ENCODE results near the genes LLGL2 and MYO15B.

DNA sequence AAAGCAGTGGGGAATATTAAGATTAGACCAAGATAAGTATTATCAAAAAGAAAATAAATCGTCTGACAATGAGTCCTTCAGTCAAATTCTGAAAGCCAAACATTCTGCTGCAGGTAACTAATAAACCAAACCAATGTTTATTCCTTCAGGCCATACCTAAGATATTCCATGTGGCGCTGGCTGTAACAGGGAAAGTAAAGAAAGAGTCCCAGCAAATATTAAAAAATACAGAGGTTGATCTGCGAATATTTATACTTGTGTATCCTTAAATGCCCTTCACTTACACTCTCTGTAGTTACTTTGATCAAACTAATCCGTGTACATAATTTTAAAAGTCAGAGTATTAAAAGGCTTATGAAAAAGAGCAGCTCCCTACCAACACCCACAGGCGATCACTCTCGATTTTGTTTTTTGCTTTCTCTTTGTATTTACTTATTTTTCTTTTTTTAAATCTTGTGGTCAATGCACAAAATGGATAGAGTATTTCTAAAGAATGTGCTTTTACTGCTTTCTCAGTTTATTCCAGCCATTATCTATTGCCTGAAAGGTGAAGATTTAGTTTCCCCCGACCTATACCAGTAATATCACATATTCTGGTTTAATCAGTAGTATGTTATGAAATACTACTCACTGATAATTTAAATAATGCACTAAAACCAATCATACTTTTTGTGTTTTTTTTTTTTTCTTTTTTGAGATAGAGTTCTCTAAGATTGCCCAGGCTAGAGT lies 10.1 kb downstream of the GRB2 start:
- PRO-cap: no peak

DNA sequence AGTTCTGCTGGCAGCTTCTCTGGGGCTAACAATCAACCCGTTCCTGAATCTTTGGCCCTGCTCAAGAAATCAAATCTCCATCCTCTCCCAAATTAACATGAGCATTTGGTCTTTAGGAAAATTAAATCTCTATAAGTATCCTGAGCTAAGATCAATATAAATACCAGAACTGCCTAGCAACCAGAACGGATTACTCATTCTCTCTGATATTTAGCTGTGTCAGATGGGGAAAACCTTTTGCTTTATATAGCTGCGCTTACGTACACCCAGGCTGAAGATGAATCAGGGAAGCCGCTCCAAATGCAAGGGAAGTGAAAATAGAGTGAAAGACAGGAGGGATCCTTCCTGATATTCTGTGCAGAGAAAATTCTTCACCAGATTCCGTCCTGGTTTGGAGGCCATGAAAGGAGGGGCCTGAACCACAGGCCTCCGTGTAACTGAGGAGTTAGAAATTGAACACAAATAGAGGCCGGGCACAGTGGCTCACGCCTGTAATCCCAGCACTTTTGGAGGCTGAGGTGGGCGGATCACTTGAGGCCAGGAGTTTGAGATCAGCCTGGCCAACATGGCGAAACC lies 23.4 kb upstream of the GRB2 start:
- PRO-cap: no peak

- PRO-cap: no peak
Observed at GRCh38 chr17:75430372-75430912, 25.0 kb upstream of the GRB2 start.

DNA sequence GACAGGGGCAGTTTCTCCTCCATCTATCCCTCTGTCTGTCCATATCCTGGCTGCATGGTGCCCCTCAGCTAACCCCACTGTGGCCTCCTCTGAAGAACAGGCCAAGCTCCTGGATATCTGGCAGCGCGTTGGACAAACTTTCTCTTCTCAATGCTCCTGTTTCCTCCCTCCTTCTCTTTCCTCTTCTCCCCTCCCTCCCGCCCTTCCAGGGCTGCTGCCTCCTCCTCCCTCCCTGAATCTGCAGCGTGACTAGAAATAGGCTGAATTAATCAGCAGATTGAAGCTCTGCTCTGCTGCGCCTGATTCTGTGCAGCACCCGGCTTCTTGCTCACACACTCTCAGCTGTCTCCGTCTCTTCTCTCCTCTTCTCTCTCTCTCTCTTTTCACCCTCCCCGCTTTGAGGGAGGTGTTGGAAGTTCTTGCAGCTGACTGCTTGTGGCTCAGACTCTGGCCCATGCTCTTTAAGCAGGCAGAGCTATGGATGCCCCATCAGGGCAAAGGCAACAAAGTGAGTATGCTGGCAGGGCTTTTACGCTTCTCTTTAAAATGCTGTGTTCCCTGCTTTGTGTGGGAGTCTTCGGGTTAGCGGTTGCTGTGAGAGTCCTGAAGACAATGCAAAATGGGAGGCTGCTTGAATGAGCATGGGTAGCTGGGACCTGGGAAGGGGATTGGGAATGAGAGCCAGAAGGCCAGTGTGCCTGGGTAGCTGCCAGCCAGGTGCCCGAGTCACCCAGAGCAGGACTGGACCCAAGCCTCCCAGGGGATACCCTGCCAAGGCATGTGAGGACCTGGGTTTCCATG lies 20.0 kb downstream of the TMEM94 start:
- PRO-cap: no peak

DNA sequence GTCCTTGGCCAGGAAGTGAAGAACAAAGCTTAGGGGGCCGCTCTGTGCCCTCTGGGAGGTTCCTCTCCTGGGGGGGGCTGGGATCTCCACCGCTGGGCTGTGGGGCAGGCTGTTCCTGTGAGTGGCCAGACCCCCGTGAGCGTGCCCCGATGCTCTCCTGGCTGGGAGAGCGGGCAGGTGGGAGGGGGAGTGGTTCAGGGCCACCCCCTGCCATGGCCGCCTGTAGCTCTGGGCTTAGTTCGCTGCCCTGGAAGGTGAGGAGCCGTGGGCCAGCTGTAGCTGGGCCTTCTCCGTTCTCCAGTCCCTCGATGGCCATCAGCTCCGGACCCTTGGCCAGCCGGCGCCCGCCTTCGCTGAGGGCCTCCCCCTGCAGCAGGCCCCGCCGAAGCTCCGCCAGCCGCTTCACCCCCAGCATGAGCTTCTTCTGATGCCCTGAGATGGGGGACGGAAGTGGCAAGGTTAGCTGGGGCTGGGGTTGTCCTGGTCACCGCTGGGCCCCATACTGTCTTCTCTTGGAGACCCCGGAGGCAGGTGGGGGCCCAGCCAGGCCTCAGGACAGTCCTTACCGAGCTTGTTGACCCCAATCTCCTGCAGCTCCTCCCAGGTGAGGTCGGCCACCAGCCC lies 12.4 kb downstream of the CASKIN2 start:
- PRO-cap: no peak

- PRO-cap: unidirectional peak, plus-strand start at chr17:75514993
Observed at GRCh38 chr17:75514751-75515195, 564 bp downstream of the CASKIN2 start.

DNA sequence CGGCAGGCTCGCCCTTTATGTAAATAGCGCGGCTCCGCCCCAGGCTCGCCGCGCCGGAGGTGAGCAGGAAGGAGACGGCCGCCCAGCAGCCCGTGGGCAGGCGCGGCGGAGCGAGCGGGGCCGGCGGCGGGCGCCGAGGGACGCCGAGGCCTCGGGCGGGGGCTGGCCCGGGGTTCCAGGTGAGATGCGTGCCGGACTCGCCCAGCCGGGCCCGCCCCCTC lies at the start of gene LLGL2:
TSS of gene LLGL2 (plus strand) at position 51 of the 221 bp plus-strand sequence.
- PRO-cap: bidirectional peak, plus-strand start at position 51 of the sequence, minus-strand start outside the sequence

DNA sequence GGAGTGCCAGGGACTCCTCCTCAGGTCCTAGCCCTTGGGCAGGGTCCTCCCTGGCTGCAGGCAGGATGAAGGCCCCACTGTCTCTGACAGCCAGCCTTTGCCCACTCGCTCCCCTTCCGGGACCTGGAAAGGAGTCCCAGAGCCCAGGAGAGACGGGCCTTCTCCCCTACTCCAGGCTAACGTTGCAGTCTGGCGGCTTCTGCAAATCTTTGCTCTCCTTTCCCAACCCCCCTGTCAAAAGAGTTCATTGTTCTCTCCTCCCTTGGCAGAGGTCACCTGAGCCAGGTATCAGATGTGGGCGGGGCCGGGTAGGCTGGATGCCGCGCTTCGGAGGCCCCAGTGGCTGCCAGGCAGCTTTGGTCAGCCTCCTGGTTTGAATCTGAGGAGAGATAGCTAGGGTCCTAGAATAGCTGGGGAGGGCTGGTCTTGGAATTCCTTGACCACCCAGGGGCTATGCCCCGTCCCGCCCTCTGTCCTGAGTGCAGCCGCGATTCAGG lies 24.3 kb downstream of the LLGL2 start:
- PRO-cap: no peak

- PRO-cap: no peak
Observed at GRCh38 chr17:75565024-75565565, 22.5 kb upstream of the MYO15B start.

DNA sequence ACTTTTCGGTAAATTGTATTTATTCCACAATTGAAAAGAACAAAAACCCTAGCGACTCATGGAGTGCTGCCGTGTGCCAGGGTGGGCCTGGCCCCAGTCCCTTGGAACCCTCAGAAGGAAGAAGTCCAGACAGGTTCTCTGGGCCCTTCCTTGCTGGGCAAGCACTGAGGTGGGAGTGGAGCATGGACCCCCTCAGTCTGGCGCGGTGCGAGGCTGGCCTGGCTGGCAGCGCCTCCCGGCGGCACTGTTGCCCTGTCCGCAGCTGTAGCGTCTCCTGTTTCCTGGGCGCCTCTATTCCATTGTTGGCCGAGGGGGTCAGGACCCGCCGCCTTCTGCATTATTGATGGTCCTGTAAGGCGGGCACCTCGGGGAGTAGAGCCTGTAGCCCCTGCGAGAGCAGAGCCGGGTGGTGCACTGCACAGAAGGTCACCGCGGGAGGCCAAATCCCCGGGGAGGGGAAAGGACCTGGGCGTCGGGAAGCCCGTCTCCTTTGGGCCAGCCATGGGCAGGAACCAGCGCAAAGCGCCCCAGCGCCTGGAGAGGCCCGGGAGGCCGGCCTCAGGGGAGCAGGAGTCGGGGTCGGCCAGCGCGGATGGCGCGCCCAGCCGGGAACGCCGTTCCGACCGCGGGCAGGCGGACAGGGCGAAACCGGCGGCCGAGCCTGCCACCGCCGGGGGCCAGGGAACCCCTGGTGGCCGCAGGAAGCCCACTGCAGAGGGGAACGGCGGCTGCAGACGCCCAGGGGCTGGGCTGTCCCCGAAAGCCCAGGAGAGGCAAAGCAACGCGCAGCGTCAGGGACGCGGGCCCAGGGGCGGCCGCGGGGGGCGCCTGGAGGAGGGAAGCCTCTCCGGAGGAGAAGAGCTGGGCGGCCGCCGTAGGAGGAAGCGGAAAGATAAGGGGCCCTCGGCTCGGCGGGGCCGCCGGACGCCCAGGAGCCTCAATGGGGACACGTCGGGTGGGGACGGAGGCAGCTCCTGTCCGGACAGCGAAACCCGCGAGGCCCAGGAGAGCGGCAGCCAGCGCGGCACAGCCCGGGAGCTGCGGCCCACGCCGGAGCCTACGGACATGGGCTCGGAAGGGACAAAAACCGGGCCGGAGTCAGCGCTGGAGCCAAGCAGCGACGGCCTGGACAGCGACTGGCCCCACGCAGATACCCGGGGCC lies at the start of gene MYO15B:
TSS of gene MYO15B (plus strand) at position 244 of the 1,162 bp plus-strand sequence.
- PRO-cap: no peak

DNA sequence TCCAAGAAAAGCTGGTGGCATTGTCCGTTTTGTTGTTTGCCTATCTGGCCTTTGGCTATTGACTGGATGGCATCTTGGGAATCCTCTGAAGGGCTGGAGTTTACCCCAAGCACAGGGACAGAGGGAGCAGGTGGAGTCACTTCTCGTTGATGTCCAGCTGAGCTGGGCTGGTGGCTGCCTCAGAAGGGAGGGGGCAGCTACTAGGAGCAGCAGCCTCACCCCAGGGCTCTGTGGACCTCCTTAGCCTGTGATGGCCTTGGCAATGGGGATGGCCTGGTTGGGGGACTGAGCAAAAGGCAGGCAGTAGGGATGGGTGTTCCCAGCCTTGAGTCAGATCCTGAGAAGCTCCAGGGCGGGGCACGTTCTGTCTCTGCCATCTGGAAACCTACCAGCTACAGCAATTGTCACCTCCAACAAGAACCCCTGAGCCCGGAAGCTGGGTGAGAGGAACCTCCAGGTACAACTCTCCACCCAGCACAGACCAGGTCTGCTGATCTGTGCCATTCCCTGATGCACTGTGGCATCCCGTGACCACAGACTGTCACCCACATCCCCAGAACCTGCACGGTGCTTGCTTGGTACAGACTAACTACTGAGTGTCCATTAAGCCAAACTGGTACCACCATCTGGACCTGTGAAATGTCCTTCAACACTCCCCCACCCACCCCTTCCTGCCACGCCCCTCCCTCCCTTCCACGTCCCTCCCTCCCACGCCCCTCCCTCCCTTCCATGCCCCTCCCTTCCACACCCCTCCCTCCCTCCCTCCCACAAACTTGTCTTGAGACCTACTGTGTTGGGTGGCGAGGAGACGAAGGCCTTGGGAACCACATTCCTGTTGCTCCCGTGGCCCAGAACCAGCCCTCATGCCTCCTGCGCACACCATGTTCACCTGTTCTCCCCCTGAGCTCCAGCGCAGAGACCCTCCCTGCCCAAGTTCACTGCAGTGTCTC lies 16.5 kb downstream of the MYO15B start:
- PRO-cap: no peak

DNA sequence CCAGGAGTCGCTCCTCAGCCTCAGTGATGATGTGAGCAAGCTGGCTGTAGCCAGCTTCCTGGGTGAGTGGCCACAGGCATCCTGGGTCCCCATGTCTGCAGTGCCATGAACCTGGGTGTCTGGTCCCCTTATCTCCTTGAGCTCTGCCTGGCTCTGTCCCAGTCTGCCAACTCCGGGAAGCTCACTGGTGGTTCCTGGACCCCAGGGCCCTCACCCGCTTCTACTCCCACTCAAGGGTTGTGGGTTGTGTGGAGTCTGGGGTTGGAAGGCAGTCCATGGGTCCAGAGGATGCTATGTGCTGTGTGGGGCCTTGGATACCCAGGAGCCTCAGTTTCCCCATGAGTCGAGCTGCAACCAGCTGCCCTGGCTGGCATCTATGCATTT lies 11.7 kb upstream of the SMIM5 start:
- PRO-cap: no peak

DNA sequence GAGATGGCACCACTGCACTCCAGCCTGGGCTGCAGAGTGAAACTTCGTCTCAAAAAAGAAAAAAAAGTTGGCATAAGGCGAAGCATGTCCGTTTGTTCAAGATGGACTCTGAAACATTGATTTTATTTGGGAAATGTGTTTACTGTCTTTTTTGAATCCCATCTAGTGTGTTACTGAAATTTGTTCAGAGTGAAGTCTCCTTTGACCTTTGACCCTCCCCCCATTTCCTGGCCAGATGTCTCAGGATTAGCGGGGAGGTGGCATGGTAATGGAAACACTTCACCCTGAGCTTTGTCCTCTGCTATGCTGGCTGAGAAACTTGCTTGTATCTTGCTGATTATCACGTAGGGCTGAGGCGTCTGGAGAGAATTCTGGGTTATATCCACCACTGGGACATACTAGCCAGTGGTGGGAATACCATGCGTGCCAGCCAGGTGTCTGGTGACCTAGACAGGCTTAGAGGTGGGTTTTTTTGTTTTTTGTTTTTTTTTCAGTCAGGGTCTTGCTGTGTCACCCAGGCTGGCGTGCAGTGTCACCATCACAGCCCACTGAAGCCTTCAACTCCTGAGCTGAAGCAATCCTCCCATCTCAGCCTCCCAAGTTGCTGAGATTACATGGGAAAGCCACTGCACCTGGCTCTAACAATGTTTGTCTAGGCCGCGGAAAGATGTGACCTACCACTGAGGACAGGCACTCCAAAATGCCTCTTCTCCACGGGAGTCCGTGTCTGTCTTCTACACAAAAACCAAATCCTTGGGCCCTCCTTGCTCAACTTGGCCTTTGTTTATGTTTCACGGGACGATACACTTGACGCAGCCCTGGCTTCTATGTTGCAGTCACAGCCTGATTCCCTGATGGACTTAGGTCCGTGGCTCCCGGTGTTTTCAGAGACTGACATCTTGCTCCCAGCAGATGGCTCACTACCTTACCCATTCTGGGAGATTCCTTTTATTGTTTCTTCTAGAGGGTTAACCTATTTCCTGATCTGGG lies 6.6 kb upstream of the GALK1 start:
- PRO-cap: no peak

GRCh38 chr17:75777262-75777433 lies 2.4 kb downstream of the H3-3B start:
- PRO-cap: no peak

DNA sequence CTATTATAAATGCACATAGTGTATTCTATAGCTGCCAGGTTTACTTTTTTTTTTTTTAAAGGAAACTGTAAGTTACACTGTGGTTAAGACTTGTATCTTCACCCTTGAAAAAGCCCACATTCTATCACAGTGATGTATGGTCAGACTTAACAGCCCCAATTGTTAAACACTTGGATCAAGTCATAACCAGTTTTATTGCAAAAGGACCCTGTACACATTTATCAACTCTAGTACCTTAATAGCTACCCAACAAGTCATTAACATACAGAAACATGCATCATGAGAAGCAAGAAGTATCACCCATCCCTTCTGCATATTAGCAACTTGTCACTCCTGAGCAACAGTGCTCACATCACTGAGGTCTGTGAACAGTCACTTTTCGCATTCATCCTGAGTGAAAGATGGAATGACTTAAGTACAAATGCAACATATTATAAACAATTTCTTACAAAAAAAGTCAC lies 1.5 kb downstream of the H3-3B start:
- PRO-cap: no peak

DNA sequence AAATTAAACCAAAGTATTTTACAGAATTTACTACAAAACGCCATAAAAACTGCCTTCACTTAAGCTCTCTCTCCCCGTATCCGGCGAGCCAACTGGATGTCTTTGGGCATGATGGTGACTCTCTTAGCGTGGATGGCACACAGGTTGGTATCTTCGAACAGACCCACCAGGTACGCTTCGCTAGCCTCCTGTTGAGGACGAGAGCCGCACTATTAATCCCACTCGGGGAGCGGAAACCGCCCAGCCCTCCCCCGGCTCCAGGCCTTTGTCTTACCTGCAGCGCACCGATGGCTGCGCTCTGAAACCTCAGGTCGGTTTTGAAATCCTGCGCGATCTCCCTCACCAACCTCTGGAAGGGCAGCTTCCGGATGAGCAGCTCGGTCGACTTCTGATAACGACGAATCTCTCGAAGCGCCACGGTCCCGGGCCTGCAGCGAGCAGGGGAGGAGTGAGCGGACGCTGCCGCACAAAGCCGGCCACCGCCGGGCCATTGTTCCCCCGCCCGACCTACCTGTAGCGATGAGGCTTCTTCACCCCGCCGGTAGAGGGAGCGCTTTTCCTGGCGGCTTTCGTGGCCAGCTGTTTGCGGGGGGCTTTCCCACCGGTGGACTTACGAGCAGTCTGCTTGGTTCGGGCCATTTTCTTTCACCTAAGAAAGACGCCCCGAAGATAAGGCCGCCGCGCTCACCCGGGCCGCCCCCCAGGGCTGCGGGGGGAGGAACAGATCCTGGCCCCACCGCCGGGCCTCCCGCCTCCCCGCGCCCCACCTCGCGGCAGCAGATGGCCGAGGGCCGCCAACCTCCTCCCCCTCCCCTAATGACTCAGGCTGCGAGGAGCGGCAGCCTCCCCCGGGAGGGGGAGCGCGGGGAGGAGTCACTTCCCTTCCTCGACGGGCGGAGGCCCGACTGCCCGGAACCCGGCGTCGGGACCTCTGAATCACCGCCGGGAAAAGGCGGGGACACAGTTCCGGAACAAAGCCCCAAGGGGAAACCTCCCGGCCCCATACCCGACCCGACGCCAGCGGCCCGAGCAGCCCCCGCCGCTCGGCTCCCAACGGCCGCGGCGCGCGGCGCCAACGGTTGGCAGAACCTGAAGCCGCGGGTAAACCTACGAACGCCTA lies 683 bp downstream of the H3-3B start:
- PRO-cap: bidirectional peak, plus-strand start at position 1,003 of the sequence, minus-strand start at position 815 of the sequence

DNA sequence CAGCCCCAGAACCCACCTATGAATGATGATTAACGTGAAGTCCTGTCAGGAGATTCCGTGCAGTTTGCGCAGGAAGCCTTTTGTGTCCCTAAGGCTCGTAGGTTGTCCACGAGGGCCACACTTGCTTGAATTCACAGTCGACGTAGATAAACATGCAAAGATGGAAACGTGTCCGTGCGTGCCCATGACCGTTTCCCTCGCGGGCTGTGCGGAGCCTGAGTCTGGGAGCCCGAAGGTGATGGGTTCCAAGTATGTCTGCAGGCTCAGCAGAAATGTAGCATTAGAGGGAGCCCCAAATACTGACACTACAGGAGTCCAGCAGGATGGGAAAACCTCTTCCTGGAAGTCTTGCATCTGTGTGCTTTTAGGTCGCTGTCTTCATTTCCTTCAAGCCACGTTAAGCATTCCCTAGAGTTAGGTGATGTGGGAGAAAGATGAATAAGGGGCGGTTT lies 780 bp downstream of the UNK start:
- PRO-cap: no peak

DNA sequence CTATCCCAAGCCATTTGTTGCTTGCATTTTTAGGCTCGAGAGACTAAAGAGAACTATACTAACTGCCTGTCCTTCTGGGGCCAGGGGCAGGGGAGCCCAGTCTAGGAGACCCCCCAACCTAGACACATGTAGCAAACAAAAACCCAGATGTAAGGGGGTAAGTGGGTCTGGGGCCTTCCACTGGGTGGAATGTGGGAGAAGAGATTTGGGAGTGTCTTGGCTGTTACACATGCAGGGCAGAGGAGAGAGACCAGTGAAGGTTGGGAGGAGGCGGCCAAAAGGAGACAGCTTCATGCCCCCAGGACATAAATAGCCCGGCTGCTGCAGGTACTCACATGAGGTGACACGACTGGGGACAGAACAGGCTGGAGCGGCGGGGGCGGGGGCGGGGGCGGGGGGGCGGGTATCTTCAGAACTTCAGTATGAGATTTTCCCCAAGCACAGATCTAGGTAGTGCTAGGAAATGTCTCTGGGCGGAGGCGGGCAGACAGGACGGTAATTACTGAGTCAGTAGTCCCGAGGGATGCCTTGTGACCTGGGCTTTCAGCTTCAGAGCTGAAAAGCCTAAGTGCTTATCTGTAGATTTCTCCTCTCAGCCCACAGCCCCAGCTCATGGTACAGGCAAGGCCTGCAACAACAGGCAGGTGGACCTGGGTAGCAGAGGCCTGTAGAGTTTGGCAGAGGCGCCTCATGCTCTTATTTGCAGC lies 24.3 kb downstream of the UNK start:
- PRO-cap: no peak

GRCh38 chr17:75809799-75810250 lies 25.2 kb downstream of the UNK start:
- PRO-cap: no peak

- PRO-cap: no peak
Observed at GRCh38 chr17:75849154-75850013, 5.2 kb upstream of the UNC13D start.